Diencephalon (tissue), 2 donors: ENCODE measurements around the genes RGS2 and RO60.

DNA sequence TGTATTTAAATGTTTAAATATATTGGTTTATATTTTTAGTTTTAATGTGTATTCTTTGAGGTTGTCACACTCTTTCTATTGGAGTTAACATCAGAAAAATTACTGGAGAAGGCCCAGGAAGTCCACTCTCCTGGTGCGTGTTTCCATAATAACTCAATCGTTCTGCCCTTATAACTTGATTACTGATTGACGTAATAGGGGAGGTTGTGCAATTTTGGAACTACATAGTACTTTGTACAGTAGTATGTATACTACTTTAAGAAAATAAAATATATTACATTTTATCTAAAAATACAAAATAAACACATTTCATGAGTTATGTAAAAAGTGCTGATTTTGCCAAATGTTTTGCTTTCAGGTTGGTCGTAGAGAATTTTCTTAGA is 5.7 kb downstream of the PLA2G4A start:
- RAMPAGE, long total RNA: no peak

- RAMPAGE, long total RNA: no peak
Measured at GRCh38 chr1:186848397-186849015, 19.8 kb downstream of the PLA2G4A start.

DNA sequence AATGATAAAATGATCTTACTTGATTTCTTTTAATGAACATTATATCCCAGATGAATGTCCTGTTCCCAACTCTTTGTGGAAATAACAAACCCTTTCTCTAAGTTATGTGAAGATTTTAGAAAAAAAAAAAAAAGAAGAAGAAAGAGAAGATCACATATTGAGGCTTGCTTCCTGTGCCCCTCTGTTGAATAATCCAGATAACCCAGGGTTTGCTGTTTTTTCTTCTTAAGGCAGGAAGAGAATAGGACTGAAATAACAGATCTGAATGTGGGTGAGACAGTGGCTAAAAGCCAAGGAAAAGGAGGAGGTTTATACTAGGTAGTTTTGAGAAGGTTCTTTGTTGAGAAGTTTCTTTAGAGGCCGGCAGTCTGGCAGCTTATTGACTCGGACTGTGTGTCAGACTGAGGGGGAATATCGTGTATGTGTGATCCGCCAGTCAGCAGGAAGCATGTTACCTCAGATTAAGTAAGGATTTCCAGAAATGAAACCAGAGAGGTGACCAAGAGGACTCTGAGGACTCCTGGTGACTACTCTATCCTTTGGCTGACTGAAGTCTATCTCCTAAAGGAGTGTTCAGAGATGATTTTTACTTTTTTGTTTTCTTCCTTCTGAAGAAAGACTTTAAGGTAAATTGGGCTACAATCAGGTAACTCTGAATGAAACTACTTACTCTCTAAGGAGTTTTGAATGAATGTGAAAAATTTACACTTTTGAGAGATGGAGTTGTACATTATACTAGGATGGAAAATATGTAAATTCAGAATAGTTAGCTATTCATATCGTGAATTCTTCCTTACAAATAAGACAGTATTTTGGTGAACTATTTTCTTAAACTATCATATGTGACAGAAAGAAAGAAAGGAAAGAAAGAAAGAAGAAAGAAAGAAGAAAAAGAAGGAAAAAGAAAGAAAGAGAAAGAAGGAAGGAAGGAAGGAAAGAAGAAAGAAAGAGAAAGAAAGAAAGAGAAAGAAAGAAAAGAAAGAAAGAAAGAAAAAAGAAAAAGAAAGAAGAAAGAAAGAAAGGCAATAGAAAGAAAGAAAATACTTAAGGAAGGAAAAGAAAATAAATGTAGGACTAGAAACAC is 120.0 kb downstream of the PLA2G4A start:
- RAMPAGE, long total RNA: no peak

DNA sequence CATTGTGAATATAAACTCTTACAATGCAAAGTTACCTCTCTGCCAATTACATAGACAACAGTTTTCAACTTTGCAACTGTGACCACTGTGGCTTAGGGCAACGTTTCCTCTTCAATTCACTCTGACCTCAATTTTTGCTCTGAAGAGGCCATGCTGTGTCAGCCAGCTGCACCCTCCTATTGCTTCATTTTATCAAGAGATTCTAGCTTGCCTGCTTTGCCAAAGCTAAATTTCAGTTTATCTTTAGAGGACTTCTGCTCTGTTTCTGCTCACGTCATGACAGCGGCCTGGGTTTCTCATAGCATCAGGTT is 154.5 kb downstream of the PLA2G4A start:
- RAMPAGE, long total RNA: no peak

- RAMPAGE, long total RNA: no peak
Measured at GRCh38 chr1:187409273-187409770, 580.6 kb downstream of the PLA2G4A start.

DNA sequence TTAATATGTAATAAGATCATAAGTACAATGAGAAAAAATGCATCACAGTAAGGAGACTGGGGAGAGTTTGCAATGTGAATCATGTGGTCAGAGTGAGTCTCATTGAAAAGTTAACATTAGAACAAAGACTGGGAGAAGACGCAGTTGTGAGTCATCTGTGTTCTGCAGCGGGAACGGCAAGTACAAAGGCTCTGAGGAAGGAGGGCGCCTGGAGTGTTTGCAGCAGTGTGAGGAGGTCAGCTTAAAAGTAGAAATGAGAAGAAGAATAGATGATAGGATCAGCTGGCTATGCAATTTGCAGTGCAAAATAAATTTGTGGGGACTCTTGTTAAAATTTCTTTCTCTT is 44.5 kb upstream of the RGS1 start:
- RAMPAGE, long total RNA: no peak

DNA sequence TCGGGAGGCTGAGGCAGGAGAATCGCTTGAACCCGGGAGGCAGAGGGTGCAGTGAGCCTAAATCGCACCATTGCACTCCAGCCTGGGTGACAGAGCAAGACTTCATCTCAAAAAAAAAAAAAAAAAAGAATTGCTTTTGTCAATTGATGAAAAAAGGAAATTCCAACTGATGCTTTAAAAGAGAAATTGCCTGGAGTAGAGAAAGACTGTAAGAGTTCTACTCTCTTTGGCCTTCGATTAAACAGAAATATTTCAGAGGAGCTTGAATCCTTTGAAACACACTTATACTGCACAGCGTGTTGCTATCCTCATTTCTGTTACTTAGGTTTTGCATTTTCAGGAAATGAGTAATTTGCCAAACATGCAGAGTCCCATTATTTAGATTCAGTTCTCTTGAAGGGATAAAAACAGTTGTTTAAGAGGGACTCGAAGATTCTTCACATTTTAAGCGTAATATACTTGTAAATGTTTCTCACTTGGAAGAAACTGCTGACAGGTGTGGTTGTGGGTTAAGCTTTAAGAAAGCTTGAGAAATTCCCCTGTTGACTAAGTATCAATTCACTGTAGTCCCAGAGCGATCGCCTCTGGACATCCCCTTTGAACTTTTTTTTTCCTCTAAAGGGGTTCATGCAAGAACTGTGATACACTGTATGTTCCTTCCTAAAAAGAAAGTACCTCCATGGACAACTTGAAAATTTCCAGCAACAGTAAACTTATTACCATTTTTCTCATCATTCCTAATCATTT is 30.7 kb upstream of the RGS1 start:
- RAMPAGE, long total RNA: no peak

GRCh38 chr1:192580210-192580735 is 4.7 kb downstream of the RGS1 start:
- RAMPAGE, long total RNA: no peak

GRCh38 chr1:192626602-192627216 is 9.2 kb upstream of the RGS13 start:
- RAMPAGE, long total RNA: no peak

GRCh38 chr1:192767852-192768092 is 41.1 kb upstream of the RGS2 start:
- RAMPAGE, long total RNA: no peak

GRCh38 chr1:192808965-192809122 is at the start of gene RGS2:
RGS2 (plus strand) TSS chr1:192809039.
- RAMPAGE, long total RNA: start-site peak on the plus strand at chr1:192809038-192809070, 1,496 and 3,135 reads in 2 replicates

DNA sequence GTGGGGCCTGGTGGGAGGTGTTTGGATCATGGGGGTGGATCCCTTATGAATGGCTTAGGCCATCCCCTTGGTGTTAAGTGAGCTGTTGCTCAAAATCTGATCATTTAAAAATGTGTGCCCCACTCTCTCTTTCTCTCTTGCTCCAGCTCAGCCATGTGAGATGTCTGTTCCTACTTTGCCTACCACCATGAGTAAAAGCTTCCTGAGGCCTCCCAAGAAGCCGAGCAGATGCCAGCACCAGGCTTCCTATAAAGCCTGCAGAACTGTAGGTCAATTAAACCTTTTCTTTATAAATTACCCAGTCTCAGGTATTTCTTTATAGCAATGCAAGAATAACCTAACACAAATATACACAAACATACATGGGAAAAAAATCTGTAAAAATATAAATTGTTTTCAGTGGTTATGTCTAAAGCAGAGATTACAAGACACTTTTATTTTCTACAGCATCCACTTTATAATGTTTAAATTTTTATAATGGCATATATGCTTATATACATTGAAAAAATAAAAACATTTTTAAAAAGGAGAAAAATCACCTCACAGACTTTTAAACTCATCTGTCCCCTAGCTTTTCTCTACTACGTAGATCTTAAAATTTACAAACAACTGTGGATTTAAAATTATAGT is 13.7 kb downstream of the UCHL5 start:
- RAMPAGE, long total RNA: no peak

DNA sequence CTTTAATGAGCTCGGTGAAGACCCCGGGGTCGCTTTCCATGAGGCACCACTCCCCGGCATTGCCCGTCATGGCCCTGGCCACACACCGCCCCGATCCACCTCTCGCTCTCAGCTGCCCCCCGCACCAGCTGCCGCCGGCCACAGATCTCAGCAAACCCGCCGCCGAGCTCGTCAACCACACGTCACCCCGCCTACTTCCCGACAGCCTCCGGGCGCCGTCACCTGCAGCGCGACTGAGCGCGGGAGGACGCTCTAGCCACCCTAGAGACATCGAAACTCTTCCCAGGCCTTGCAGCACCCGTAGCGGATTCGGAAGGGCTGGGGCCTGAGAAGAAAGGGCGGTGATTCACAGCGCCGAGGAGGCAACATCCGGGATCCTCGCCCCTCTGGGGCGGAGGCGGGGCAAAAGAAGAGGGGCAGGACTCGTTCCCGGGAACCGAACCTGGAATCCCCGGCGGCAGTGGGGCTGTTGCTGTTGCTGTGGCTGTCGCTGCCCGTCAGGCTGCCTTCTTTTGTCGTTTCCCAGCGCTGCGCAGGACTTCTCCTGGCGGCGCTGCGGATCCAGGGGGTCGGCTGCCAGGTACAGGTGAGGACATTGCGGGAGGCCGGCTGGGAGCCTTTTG is at the start of gene RO60:
Gene RO60 (plus strand): TSS at position 422 of the 623 bp plus-strand sequence.
- RAMPAGE, long total RNA: start-site peak on the minus strand centred at position 212 of the sequence, 220 bp wide, 418 and 624 reads in 2 replicates; start-site peak on the plus strand centred at position 392 of the sequence, 334 bp wide, 2,207 and 2,161 reads in 2 replicates

DNA sequence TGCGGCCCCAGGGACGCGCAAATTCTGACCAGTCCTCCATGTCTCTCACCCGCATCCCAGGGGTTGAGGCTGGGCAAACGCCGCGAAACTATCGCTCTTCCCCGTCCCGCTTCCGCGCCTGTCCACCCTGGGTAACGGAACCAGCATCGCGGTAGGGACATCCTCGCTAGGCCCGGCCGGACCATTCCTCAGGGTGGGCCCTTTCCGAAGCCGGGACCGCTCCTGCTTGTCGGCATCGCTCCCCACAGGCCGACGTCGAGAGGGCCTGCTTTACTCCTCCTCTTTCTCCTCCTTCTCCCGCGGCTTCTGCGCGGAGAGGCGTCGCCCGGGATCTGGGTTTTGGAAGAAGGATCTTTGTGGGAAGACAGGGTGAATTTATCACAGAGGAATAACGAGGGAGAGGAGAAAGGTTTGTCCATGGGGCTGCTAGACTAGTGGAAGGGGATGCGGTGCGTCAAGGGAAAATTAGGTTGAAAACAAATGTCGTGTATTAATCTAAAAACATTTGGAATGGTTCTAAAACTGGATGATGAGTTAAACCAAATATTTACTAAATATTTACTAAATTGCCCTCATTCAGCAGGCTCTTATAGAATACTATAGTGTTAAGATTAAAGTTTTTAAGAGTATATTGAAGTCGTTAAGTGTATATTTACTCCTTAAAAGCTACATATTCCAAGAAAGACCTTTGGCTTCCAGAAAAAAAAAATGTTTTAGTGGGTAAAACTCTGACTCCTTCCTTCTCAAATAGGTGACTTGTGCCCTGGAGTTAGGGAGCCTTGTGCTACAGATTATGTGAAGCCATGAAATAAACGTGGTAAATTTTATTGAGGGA is 619 bp downstream of the RO60 start:
- RAMPAGE, long total RNA: start-site peak on the minus strand centred at position 248 of the sequence, 49 bp wide, 48 and 71 reads in 2 replicates

- RAMPAGE, long total RNA: no peak
Measured at GRCh38 chr1:193105890-193106363, 713 bp upstream of the GLRX2 start.

GRCh38 chr1:193121511-193121921 is 315 bp upstream of the CDC73 start:
- RAMPAGE, long total RNA: no peak

DNA sequence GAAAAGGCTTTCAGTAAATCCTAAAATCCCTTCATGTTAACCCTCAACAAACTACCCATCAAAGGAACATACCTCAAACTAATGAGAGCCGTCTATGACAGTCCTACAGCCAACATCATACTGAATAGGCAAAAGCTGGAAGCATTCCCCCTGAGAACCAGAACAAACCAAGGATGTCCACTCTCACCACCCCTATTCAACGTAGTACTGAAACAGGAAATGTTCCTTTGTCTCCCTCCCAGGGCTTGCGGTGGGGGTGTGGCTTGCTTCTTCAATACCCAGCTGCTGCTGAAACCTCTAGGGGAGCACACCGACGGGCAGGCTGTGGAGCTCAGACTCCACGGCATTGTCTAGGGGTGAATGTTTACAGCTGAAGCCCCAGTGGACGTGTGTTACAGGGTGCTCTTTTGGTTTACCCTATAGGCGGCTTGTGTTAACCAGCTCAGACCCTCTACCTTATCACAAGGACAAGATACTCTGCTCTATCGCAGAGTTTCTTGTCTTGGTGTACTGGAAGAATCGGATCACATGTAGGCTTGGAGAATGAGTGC is 30.5 kb upstream of the B3GALT2 start:
- RAMPAGE, long total RNA: no peak

GRCh38 chr1:196450362-196451142 is 157.7 kb downstream of the KCNT2 start:
- RAMPAGE, long total RNA: no peak

DNA sequence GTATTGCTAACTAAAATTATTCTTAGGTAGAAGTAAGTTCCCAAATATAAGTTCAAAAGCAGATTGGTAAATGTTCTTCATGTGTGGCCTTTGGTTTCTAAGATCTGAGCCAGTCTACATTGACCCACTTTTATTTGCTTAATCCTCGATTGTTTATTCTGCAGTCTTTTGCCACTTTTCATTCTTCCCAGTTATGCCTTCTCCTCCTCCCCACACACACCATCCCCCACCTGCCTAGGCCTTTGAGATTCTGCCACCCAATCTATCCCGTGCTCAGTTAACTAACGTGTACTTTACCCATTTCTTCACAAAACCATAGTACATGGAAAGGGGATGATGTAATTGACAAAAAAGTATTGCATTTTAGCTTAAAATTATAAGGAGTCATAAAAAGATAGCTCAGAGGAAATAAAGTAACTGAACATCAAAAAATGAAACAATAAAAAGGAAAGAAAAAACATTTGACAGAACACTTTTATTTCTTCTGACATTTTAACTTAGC is 3.7 kb downstream of the CFH start:
- RAMPAGE, long total RNA: no peak

GRCh38 chr1:196676739-196677301 is 25.0 kb downstream of the CFH start:
- RAMPAGE, long total RNA: no peak